ENCODE data around the genes ZIC5 and PCCA.

GRCh38 chr13:99348756-99349623 lies 41.8 kb upstream of the GPR183 start:
- PRO-cap: no peak

GRCh38 chr13:99355720-99356170 lies 48.5 kb upstream of the GPR183 start:
- PRO-cap: no peak

- PRO-cap: no peak
These were observed 88.1 kb upstream of the TM9SF2 start for GRCh38 chr13:99413243-99413563.

GRCh38 chr13:99413564-99413973 lies 87.7 kb upstream of the TM9SF2 start:
- PRO-cap: no peak

DNA sequence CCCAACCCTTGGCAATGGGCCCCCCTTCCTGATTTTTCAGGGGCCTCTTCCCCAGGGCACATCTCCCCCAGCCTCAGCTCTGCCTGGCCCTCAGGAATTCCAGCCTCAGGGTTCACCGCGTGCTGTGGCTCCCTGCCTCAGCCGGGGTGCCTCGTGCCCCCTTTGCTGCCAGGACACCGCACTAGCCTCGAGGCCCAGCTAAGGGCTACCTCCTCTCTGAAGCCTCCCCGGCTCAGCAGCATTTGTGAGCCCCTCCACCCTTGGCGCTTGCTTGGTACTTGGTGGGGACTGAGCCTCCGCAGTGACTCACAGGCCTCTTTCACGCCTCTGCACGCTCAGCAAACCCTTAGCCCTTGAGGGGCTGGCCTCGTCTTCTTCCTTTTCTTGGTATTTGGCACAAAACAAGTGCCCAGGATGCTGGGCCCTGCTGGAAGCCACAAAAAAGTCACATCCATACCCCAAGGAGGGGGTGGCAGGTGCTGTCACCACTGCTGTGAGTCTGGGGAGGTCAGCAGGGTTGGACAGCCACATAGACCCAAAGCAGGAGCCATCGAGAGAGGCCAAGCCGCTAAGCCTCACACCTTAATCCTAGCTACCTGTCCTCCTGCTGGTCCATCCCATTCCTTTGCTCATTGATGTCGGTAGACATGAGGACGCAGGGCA lies 85.4 kb upstream of the TM9SF2 start:
- PRO-cap: no peak

DNA sequence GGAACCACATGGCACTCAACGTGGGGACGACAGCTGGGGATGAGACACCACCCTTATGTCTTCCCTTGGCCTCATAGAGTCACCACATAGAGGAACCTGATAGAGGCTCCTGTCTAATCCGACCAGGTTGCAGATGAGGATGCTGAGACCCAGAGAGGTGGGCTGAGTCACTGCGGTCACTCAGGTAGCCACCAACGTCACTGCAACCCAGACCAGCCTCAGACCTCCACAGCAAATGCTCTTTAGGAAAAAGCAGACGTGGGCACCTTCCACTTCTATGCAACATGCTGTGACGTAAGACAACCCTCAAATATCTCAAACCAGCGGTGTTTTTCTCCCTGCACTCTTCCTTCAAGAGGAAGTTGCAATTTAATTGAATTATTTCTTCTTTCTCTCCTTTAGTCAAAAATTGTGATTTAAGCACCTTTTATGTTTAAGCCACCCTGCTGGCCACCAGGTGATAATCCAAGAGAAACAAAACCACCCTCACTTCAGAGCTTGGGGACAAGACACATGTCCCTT lies 79.0 kb upstream of the TM9SF2 start:
- PRO-cap: no peak

GRCh38 chr13:99464437-99464960 lies 36.8 kb upstream of the TM9SF2 start:
- PRO-cap: no peak

DNA sequence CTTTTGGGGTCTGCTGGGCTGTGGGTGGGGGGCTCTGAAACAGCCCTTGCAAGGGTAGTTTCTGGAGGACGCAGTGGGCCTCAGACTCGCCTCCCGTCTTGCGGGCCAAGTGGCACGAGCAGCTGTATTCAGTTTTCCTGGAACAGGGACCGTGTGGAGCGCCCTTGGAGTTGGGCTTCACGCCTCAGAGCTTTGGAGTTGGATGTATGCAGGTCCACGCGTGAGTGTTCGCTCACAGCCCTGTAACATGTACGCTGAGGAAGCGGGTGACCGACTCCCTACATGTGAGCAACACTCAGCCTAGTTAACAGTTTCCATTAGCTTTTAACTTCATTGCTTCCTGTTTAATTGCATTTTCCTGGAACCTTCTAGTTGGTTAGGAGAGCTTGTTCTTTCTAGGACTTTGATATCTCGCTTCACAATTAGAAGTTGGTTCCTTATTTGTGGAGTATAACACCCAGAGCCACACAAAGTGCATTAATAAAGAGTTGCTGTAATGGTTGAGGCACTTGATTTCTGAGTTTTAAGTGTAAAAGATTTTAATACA lies 710 bp downstream of the TM9SF2 start:
- PRO-cap: no peak

- PRO-cap: no peak
These were observed 41.6 kb downstream of the TM9SF2 start for GRCh38 chr13:99542681-99543464.

DNA sequence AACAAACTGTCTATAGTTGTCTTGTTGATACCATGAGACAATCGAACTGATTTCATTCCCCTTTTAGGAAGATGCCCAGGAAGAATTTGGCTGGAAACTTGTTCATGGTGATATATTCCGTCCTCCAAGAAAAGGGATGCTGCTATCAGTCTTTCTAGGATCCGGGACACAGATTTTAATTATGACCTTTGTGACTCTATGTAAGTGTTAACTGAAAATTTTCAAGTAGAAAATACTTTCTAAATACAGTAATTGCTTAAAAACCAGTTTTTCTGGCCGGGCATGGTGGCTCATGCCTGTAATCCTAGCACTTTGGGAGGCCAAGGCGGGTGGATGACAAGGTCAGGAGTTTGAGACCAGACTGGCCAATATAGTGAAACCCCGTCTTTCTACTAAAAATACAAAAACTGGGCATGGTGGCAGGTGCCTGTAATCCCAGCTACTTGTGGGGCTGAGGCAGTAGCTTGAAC lies 42.6 kb downstream of the TM9SF2 start:
- PRO-cap: no peak

- PRO-cap: no peak
These were observed 28.0 kb upstream of the CLYBL start for GRCh38 chr13:99578380-99578997.

DNA sequence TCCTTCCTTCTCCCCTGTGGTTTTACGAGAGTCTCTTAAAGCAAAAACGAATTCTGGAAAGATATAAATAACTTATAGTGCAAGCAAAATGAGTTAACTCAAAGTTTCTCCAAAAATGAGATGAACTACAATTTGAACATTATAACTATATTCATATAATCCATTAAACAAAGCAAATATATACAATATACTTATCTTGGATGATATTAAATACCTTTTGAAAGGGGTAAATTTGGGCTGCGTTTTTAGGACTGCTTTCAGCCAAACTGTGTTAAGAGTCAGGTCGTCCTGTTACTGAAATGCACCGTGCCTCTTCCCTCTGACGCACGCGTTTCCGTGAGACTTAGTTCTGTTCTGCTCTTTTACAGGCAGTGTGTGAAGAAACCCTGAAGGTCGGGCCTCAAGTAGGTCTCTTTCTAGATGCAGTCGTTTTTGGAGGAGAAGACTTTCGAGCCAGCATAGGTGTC lies 107.1 kb downstream of the ZIC5 start:
- PRO-cap: no peak

DNA sequence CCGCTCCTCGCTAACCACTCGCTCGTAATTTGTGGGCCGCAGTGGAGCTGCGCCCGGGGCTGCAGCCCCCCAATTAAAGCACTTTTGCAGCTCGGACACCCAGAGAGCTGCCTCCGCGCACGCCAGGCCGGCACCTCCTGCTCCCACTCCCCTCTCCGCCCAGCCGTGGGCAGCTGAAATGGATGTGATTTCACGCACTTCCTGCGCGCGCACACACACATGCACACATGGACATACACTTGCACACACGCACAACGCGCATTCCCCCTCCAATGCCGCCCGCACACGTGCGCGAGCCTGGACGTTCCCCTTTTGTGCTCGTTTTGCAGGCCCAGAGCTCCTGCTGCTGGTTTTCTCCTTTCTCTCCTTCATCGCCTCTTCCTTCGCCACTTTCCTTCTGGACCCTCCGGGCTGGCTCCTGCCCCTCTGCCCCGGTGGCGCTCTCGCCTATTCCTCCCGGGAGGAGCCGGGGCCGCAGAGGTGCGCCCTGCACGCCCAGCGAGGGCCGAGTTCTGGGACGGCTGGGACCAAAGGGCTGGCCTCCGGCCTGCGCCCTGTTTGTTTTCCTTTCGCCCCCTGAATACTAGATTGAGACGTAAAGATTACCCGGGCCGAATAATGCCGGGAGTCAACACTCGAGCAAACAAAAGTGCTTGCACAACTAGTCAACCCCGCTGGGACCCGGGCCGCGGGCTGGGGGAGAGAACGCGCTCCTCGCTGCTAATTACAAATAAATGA lies 15.3 kb downstream of the ZIC5 start:
- PRO-cap: no peak

DNA sequence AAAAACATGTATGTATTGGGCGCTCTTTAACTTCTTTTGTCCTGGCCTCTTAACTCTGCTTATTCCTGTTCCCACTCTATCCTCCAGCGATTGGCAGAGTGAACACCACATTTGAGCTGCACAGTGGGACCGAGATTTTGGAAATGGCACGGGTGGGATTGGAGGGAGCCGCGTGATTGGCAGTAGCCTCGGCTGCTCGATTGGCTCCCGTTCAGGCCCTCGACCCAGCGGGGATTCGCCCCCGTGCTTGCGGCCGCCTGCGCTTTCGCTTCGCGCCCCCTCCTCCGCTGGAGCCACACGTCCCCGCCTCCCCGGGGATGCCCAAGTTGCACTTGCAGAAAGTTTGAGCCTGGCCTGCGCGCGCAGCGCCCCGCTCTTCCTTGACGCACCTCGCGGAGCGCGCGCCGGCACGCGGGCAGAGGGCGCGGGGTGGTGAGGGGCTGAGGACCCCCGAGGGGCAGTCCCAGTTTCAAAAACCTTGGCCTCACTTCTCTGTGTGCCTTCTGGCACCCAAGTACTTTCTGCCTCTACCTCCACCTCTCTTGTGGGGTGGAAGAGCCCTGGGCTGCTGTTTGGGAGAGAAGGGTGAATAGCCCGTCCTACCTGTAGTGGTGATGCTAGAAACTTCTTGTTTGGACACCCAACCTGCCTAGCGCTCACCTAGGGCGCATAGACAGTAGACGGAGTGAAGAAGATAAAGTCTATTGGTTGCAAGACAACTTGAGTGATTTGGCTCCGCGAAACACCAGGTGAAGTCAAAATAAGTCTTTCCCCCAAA lies at the start of gene ZIC5:
TSS of gene ZIC5 (minus strand) at position 100 of the 778 bp plus-strand sequence.
- PRO-cap: no peak

- PRO-cap: no peak
These were observed 1.0 kb upstream of the ZIC2 start for GRCh38 chr13:99980450-99981111.

DNA sequence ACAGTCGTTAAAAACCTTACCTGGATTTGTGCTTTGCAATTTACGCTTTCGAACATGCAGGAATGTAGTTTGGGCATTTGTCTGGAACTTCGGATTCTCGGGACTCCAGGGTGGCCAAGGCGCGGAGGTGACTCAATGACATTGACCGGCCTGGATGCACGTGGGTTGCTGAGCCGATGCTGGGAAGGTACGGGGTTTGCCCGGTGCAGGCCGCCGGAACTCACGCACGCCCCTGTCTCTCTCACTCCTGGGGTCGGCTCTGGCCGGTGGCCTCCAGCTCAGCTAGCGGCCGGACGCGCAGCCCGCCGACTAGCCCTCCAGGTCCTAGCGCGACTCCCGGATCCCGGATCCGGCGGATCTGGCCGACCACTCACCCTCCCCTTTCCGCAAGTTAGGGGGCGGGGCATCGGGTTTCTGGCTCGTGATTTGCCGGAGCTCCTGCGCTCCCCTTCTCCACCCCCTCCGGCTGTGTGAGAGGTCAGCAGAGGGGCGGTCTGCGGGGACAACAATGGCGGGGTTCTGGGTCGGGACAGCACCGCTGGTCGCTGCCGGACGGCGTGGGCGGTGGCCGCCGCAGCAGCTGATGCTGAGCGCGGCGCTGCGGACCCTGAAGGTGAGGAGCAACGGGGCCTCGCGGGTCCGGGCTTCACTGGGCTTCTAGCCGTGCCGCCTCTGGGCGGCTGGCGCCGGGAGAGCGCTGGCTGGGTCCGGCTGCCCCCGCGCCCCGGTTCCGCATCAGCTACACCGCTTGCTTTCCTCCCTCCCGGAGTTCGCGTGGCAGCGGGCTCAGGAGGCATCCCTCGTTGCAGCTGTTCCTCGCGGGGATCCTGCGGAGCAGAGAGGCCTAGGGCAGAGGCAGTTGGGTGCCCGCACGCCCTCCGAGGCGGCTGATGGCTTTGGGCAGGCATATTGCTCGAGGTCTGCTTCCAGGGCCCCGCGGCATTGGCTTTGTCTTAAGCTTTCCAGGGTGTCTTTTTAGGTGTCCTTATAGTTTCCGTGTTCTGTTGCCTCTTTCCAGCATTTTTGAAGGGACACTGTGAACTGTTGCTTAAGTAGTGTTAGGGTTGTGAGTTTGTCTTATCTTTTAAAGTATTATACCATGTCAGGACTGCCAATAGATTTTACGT lies at the start of gene PCCA:
TSS of gene PCCA (plus strand) at position 481 of the 1,127 bp plus-strand sequence.
- PRO-cap: bidirectional peak, plus-strand start at position 508 of the sequence, minus-strand start at position 311 of the sequence

DNA sequence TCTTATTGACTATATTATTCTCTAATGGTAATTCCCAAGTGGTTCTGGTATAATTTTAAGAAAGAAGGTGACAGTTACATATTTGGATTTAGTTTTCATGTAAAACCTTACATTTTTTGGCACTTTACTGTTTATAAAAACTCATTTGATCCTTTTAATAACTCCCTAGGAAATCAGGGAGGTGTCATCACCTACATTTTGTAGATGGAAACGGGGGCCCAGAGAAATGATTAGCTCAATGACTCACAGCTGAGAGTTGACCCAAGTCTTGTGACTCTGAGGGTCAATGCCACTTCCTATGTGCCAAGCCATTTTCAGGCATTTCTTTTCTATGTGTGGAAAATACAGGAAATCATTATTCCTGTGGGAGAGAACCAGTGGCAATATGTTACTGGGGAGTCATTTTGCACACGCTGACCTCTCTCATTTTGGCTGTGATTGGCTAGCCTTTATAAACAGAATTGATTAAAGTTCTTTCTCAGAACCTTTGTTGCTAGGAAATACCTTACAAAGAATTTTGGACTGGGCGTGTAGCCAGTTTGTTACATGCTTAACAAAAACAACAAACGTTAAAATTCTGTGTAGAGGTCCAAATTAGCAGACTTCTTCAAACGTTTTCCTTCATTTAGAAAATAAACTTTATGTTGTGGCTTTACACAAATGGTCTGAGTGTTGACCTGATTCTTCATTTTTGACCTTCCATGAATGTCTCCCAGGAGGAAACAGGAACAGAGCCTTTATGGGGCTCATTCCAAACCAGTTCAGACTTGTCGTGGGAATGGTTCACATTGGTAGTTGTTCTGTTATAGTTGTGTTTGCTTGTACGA lies 11.3 kb downstream of the PCCA start:
- PRO-cap: bidirectional peak, plus-strand start at position 572 of the sequence, minus-strand start at position 387 of the sequence; unidirectional peak, plus-strand start at position 764 of the sequence

- PRO-cap: no peak
These were observed 58.8 kb downstream of the GGACT start for GRCh38 chr13:100529726-100530341.

DNA sequence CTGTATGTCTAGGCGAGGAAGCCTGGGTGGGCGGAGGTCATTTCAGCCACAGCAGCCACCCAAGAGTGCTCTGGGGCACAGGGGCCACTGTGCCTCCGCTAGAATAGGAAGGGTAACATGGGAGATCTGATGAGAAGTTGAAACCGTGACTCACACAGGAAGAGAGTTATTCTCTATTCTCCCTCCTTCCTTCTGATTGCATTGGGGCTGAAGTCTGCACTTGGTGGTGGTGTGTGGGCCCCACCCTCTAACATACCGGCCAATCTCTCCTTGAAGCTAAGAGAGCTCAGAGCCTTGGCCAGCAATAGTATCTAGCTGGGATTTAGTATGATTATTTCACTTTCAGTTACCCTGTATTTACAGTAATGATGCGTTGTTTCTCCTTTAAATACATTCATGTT lies 20.3 kb upstream of the GGACT start:
- PRO-cap: no peak

GRCh38 chr13:100877705-100878125 lies 203.1 kb upstream of the TMTC4 start:
- PRO-cap: no peak